Vagina (tissue), 1 donor: ENCODE data around the genes RAB9B and IRS4.

DNA sequence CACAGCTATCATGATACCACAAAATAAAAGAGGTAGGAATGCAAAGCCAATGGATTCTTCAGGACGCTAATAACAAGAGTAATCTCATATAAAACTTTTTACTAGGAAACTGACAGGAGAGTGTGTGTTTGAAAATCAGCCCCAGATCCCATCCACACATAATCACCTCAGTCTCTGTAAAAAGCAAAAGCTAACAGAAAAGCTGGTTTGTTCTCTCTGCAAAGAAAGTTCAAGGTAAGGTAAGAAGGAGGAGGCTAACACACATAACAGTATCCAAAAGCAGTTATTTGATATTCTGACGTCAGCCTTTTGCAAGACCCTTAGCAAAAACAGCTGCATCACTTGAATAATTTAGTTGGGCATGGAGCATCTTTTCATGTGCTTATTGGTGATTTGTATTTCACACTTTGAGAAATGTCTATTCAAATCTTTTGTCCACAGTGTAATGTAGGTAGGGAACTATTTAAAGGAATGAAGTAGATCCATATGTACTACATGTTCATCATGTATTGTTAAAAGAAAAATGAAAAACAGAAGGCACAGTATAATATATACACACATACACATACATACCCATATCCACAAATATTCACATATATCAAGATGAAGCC, 5.5 kb downstream of the TCEAL9 start:
- PRO-cap = no peak
- RAMPAGE, long total RNA = no peak

DNA sequence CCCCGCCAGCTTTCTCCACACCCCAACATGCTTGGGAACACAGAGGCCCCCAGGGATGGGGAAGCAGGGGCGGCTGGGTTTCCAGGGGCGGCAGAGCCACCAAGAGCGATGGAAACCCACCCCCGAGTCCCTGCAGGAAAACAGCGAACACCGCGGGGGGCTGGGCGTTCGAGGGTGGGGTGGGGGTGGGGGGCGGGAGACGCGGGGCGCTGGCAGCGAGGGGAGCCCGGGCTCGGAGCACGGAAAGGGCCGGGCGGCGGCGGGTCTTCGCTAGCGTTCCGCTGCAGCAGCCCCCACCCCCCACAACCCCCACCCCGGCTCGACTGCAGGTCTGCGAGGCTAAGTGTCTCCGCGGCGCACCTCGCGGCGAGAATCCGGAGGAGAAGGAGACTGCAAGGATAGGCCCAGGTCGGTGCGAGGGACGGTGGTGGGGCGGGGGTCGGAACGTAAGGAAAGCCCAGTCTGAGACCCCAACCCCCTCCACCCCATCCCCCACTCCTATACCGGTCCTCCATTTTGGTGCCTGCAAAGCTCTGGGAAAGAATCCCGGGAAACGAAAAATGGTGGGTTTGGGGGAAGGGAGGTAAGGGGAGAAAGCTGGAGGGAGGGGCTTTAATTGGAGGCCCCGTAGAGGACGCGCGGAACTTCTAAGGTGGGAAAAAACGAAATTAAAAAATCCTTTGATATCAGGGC, 507 bp downstream of the BEX3 start:
- PRO-cap = no peak
- RAMPAGE, long total RNA = no peak

- PRO-cap = unidirectional peak, plus-strand start at chrX:103627080
- RAMPAGE, long total RNA = no peak
These were observed 1.9 kb upstream of the TCEAL1 start for GRCh38 chrX:103626822-103627303.

DNA sequence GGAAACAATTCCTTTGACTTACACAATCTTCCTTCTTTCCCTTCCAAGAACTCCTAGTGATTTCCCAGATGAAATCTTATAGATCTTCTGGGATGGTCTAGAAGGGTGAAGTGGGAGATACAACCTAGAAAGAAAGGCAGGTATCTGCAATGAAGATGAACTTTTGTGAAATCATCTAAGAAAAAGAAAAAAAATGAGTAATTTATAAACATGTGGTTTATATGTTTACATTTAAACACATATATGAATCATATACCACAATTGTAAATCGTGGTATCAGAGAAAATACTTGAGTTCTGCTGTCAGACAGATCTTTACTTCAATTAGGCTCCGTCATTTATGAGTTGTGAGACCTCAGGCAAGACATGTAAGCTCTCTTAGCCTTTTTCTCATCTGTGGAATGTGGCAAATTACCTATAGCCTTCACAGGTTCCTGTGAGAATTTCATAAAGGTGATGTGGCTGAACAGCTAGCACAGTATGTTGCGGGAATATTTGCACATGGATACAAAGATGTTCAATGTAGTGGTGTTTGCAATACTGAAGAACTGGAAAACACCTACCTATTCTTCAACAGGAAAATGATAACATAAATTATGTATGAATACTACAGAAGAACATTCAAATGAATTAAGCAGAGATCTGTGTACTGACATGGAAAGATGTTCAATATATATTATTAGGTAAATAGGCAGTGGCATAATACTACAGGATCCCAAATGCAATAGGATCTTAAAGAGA, 7.9 kb downstream of the MORF4L2 start:
- PRO-cap = no peak
- RAMPAGE, long total RNA = no peak

GRCh38 chrX:103828315-103829005, 3.6 kb downstream of the RAB9B start:
- PRO-cap = bidirectional peak, plus-strand start at chrX:103828860, minus-strand start at chrX:103828686
- RAMPAGE, long total RNA = no peak

- PRO-cap = bidirectional peak, plus-strand start at chrX:103831857, minus-strand start at chrX:103831832; unidirectional peak, minus-strand start at chrX:103832229
- RAMPAGE, long total RNA = start-site peak on the minus strand at chrX:103832179-103832271, 32 reads
These were observed at the start of gene RAB9B for GRCh38 chrX:103831624-103832676. TSS of gene RAB9B (minus strand) at chrX:103832257.

- PRO-cap = no peak
- RAMPAGE, long total RNA = no peak
These were observed 398 bp upstream of the SLC25A53 start for GRCh38 chrX:104157240-104157573.

DNA sequence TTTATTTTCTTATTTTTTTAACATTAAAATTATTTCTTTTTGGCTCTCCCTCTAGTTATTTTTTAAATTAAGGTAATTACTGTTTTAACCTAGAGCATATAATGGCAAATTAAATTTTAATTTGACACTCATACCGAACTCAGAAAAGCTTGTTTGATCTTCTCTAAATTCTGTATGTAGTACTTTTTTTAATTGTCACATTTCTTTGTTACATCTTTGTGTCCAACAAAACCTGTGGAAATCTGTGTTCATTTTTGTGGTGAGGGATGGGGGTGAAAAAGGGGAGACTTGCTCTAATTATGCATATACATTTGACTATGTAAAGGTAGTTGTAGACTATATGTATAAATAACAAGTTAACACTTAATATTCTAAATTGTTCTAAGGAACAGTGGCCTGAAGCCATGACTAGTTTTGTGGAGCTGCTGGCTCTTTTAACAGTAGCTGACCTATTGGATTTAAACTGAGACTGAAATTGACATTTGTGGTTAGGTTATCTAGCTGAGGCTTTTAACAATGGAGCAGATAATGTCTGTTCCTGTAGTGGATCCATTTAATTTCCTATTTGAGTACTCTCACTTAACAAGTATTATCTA, 27.9 kb downstream of the FAM199X start:
- PRO-cap = no peak
- RAMPAGE, long total RNA = no peak

DNA sequence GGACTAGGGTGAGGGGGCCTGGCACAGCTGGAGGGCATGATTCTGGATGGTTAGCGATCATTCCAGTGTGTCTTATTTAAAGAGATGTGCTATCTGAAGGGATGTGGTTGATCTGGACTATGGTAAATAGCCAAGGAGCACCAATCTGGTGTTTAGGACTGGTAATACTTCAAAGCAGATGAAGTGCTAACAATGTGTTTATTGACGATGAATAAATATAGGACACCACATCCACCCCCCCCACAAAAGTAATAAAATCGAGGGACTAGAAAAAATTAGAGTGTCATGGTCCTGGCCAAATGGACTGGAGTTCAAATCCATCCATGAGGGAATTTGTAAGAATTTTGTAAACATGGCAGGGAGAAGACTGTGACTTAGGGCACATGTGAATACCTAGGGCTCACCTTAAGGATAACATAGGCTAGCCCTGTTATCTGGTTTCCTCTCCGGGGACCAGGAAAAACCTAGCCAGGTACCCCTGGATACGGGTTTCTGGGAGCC, 126.0 kb upstream of the NRK start:
- PRO-cap = no peak
- RAMPAGE, long total RNA = no peak

DNA sequence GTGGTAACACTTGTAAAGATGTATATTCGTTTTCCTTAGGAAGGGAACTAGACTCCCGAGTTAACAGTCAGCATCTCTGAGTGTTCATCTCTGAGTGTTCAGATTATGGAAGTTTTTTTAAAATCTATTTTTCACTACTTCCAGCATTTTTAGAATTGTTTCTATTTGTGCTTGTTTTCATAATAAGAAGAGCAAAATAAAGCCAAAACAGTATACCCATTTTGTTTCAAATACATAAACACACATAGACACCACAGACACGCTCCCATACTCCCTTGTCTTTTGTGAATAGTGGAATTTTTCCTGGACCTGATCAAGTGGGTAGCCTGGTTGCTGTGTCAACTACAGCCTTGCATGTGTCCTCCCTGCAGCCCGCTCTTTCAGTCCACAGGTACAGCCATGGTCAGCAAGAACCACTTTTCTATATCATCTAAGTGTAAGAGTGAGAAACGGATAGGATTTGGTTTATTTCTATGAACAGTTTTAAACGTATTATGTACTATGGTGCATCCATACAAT, 9.8 kb downstream of the PWWP3B start:
- PRO-cap = no peak
- RAMPAGE, long total RNA = no peak

- PRO-cap = no peak
- RAMPAGE, long total RNA = no peak
These were observed 586 bp downstream of the RNF128 start for GRCh38 chrX:106726967-106727607.

DNA sequence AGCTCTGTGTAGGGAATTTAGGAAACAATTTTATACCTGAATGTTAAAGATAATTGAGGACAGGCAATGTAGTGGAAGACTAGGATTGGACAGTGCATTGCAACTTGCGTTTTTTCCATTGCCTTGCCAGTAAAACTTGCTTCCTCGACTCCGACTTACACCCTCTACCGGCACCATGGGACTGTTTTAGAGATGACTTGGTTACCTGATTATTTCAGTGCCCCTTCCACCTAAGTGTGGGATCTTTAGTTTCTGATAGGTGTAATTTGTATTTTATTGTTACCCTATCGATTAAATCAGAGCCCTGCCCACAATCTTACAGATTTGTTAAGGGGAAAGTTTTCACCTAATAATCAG, 1.2 kb downstream of the PRPS1 start:
- PRO-cap = no peak
- RAMPAGE, long total RNA = no peak

DNA sequence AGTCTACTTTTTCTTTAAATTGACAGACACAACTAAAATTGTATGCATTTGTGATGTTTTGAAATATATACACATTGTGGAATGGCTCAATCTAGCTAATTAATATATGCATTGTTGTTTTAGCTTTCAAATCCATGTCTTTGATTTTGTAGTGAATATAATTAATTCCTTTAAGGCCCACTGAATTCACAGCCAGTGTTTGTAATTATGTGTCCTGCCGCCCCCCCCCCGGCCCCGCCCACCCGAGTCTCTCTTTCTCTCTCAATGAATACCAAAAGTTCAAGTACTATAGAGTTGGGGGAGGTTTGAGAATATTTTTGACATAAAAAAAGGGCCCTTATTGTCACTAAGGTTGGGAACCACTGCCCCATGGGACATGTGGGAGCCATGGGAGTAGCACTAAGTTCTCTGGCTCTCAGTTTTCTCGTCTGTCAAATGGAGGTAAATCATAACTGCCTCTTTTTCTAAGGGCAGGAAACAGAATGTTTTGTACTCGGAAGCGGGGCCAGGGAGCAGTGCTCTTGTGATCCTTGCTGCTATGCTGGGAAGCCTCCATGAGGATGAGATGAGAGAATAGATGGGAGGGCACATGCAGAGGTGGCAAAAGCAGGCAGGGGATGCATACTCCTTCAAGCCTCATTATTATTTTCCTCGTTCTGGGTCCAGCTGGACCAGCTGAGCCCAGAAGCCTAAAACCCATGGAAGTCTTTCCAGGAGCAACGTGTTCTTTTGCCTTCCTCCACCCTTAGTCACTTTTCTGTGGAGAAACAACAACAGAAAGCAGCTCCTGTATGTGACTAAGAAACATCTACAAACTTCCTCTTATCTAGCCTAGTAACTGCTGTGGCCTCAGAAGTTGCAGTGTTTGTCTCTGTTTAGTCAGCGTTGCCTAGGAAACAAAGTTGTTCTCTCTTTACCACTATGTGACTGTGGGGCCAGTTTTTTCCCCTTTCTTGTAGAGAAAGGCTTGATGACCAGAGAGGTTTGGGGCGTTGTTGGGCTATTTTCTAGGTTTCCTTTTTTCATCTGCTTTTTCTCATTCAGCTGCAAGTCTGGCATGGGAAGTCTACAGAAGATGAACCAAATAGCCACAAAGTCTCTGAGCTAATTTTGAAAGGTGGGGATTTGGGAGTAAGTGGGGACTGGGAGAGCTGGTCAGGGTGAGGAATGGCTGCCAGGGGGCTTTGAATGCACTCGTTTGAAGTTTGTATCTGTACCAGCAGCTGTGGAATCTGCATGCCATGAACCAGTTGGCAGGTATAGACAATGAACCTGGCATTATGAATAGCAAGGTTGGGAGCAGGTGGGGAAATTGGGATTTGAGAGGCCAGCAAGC, 64.8 kb downstream of the TSC22D3 start:
- PRO-cap = bidirectional peak, plus-strand start at position 1,049 of the sequence, minus-strand start at position 751 of the sequence
- RAMPAGE, long total RNA = no peak

- PRO-cap = no peak
- RAMPAGE, long total RNA = no peak
These were observed 63.5 kb downstream of the TSC22D3 start for GRCh38 chrX:107712158-107712508.

DNA sequence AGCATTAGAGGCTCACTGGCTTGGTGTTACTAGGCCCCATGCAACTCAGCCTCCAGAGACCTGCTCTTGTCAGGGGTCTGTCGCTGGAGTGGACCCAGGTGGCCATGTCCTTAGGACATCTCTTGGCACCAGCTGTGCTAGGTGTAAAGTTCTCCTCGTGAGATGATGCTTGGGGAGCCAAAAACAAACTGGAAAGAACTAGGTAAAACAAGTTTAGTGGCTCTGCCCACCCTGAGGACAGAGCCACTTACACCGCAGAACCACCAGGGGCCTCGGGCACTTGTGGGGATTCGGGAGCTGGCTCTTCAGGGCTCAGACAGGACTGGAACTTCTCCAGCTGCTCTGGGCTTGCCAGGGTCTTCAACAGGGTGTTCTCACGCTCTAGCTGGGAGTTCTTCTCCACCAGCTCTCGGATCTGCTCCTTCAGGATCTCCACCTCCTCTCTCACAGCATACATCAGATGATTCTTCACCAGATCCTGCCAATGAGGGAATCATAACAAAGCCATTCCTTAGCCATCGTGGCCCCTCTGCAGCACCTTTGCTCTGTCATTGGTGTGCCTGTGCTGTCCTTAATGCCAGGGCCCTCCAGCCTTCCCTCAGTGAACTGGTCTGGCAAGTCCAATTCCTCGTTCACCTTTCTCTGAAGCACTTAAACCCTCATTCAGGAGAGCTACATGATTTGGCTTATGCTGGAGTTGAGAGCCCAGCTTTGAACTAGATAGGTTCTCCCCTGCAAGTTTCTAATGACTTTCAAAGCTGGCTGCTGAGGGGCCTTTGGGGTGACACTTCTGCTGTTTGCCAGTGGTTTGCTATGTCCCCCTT, 61.1 kb downstream of the TSC22D3 start:
- PRO-cap = bidirectional peak, plus-strand start at position 449 of the sequence, minus-strand start at position 412 of the sequence
- RAMPAGE, long total RNA = no peak

DNA sequence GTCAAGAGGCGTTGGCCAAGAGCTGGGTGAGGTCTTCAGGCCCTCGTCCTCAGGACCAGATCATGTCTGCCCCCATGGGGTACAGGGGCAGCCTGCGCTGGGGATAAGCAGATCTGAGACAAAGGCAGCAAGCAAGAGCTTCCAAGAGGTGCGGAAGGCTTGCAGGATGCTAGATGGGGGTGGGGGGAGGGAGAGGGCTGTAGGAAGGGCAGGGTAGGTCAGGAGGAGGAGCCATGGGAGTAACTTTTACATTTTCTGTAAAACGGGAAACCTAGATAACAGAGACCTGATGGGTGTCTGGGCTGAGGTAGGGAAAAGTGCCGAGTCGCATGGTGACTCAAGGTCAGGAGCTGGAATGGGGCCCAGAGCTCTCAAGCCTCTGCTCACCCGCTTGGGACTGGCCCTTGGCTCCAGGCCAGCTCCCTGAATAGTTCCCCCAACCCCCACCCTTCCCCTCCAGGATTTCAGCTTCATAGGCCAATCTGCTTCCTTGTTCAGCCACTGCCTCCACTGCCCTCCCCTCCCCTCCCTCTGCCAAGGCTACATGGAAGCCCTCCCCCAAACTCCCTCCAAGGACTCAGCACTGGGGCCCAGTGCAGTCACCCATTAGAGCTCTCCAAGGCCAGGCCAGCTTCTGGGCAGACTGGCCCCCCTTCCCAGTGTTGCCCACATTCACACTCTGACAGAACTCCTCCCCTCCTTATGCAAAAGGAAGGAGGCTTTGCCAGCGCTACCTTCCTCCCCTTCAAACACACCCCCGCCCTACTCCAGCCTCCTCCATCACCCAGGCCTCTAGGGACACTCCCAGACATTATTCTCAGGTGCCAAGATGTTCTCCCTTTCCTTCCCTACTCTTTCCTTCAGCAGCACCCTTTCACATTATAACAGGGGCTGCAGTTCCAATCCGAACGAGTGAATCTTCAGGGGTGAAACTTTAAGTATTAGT, 43.6 kb downstream of the TSC22D3 start:
- PRO-cap = unidirectional peak, plus-strand start at position 572 of the sequence
- RAMPAGE, long total RNA = no peak

- PRO-cap = unidirectional peak, minus-strand start at chrX:107747708
- RAMPAGE, long total RNA = start-site peak on the minus strand at chrX:107747713-107747831, 8 reads
These were observed 27.8 kb downstream of the TSC22D3 start for GRCh38 chrX:107747497-107748430.

DNA sequence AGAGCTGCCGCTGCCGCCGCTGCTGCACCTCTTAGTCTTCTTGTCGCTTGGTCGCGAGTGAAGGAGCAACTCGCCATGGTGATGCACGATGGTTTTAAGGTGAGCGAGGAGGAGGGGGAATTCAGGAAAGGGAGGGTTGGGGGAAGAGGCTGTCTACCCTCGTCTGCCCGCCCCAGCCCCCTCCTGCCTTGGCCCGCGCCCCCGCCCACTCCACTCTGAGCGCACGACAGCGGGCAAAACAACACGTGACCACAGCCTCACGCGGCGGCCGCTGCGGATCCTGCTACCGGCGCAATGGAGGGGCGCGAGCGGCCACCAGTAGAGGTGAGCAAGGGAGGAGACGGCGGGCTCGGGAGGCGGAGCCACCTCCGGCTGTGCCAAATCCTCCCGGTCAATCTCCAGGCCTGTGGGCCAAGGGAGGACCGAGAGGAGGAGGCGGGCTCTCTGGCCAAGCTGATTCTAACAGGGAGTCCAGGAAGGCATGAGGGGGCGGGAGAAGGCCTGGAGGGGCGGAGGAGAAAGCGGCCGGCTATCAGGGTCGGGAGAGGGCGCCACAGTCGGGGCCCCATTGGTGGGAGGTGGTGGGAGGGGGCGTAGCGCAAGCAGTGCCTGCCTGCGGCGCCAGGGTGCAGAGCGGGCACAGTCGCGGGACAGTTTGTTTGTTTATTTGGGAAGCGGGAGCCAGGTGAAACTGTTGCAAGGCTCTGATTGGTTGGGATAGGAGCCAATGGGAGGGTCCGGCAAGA, at the start of gene IRS4:
TSS of gene IRS4 (minus strand) at position 296 of the 746 bp plus-strand sequence.
- PRO-cap = bidirectional peak, plus-strand start at position 414 of the sequence, minus-strand start at position 296 of the sequence; unidirectional peak, minus-strand start at position 661 of the sequence
- RAMPAGE, long total RNA = no peak

- PRO-cap = no peak
- RAMPAGE, long total RNA = no peak
These were observed 43.9 kb upstream of the KCNE5 start for GRCh38 chrX:109668903-109669183.

DNA sequence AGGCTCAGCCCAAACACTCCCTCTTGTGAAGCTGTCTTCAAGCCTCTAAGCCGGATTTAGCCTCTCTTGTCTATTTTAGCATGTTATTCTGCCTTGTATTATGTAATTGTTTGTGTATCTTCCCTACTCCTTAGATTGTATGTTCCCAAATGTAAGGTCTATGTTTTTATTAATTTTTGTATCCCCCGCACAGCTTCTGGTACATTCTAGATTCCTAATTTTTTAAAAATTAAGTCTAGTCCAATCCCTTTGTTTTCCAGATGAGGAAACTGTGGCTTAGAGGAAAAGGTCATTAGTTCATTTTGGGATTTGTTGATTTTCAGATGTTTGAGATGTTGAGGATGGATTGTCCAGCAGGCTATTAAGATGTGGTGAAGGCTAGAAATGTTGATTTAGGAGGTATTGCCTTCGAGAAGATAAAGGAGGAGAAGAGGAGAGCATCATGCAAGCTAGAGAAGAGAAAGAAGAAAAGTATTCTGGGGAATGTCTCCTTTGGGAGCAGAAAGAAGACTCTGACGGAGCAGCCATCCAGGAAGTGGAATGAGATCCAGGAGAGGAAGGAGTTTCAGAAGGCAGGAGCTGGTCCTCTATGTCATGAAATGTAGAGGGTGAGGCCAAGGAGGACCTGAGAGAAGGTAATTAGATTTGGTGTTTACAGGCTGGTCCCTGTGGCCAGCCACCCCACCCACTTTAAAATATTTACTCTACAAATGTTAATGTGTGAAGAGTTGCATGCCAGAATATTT, 17.3 kb downstream of the TMEM164 start:
- PRO-cap = no peak
- RAMPAGE, long total RNA = start-site peak on the plus strand centred at position 254 of the sequence, 101 bp wide, 7 reads; start-site peak on the plus strand centred at position 448 of the sequence, 117 bp wide, 8 reads